GM19239 (cell line): ENCODE measurements around the gene LSM8.

DNA sequence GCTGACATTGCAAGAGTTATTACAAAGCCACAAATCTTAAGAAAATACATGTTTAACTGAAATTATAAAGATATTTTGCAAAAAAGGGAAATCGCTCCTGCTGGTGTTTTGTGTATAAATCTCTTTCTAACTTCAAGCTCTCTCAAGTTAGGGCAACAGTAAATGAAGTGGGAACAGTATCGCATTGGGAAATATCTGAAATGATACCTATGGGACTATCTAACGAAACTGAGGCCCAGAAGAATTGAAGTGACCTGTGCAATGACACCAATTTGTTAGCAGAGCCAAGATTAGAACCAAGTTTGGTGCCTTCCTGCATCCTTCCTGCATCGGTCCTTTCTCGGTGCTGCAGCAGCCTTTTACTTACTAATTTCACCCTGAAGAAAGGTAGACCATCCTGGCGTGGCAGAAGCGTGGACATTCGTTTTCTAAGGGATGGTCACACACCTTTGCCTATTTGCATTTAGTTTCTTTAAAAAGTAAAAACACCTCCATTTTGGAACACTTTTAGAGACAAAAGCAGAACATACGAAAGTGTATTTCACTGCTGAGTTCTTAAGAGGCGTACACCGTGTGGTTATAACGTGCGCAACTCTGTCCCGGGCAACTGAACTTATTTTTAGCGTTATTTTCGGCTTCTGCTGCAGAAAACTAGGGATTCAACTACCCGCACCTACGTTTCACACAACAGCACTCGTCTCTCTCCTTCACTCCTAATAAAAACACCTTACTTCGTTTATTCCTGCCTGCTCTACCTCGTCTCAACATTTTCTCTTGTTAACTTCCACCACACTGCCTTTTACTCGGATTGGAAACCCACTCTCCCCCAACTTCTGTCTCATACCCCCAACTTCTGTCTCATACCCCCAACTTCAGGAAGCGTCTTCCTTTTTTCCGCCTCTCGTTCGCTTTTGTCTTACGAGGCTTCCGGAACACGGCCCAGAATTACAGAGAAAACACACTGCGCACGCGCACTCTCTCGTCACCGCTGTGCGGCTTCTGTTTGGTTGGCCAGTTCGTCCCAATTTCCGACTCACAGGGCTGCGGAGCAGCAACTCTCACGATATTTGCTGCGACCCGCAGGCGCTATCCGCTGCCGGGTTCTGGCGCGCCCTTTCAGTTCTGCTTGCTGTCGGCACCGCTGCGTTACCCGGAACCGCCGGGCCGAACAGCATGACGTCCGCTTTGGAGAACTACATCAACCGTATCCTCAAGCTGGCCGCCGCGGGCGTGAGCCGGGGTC is at the start of gene LSM8:
Gene LSM8 (plus strand): TSS at position 1,114 of the 1,243 bp plus-strand sequence.
- RRBS = 2% methylated on average over 17 of the region's 61 CpGs

- RRBS = 3% methylated on average over 8 of the region's 23 CpGs
Observed at GRCh38 chr7:118184294-118184621, 294 bp downstream of the LSM8 start.

GRCh38 chr7:118572786-118573599 is 348.5 kb downstream of the ANKRD7 start:
- RRBS = no CpG with 5 or more reads among the region's 6 CpGs

GRCh38 chr7:120949408-120949966 is 1.1 kb upstream of the ING3 start:
- RRBS = no CpG with 5 or more reads among the region's 12 CpGs

DNA sequence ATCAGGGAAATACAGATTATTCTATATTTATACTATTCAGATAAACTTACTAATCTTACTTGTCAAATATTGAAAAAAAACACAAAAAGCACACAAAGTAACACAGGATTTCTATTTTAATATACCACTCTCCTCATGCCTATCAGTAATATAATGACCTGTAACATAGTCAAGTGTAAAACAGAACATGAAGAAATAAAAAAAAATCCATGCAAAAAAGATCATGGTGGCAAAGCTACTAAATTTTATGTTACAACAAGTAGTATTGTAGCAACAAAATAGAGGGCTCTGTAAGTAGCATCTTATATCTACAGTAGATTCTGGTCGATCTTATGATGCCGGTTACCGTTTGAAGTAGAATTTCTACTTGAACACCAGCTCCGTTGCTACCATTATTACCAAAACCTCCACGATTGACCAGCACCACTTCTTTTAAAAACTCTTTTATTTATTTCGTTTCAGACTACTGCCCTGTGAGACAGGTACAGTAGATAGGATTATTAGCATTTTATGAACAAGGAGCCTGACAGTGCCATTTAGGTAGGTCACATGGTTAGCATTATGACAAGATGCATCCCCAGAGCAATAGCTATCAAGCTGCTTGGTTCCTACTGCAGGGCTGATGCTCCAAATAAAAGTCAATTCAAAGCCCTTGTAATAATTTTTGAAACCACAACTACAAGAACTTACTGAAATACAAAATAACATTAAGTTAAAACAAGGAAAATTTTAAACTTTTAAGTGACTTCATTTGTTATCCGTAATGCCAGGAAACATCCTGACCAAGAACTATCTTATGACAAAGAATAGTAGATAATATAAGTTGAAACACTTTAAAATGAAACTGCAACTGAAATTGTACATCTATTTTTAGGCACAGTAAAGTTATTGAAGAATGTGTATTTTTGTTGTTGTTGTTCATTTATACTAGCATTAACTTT is 2.2 kb downstream of the CPED1 start:
- RRBS = no CpG with 5 or more reads among the region's 7 CpGs

DNA sequence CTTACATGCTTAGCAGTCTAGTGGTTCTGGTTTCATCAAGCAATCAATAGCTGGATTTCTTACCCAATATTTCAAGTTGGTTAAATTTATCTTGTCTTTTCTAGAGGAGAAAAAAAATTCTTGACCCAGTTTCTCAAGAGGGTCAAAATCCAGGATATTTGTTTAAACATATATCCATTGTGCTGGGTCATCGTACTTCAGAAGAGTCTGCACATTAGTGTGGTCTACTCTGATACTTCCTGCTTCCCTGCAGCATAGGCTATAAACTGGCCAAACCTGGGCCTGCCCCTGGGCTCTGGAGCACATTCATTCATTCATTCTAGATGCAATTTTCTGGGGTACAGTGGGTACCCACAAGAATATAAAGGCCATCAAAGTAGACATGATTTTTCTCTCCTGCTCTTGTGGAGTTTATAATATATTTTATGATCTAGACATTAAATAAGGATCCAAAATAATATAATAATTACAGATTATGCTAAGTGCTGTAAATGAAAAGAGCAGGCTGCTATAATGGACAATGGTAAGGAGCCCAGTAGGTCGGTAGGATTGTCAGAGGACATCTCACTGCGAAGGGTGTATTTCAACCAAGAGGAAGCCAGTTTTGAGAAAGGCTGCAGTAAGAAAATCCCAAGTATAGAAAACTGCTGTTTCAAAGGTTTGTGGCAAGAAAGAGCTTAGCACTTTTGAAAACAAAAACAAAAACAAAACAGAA is 141.9 kb upstream of the WNT16 start:
- RRBS = no CpG with 5 or more reads among the region's 3 CpGs

DNA sequence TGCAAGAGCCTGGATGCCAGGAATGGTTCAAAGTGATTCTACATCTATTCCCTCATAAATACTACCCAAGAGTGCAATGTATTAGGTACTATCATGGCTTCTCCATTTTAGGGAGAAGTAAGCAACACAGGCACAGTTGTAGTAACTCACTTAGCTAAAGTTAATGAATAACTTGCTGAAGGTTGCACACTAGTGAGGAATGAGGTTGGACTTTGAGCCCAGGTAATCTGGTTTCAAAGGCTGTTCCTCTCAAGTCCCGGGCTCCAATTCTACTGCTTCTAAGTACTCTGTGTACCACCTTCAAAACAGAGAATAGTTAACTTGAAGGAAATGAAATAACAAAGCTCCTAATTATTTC is 158.4 kb upstream of the PTPRZ1 start:
- RRBS = no CpG with 5 or more reads among the region's 1 CpG

DNA sequence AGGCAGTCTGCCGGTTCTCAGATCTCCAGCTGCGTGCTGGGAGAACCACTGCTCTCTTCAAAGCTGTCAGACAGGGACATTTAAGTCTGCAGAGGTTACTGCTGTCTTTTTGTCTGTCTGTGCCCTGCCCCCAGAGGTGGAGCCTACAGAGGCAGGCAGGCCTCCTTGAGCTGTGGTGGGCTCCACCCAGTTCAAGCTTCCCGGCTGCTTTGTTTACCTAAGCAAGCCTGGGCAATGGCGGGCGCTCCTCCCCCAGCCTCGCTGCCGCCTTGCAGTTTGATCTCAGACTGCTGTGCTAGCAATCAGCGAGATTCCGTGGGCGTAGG is 20.3 kb downstream of the FEZF1 start:
- RRBS = no CpG with 5 or more reads among the region's 10 CpGs

DNA sequence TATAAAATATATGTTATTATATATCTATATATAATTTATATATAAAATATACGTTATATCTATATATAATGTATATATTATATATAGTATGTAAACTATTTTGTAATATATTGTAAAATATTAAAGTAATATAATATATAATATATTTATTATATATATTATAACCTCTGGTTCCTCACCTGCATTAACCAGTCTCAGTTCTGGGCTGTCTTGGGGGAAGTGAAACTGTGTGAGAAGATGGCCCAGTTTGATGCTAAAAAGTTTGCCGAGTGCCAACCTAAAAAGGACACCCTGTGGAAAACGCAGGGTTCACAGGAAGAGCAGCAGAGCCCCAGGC is 104.4 kb upstream of the POT1 start:
- RRBS = no CpG with 5 or more reads among the region's 3 CpGs

DNA sequence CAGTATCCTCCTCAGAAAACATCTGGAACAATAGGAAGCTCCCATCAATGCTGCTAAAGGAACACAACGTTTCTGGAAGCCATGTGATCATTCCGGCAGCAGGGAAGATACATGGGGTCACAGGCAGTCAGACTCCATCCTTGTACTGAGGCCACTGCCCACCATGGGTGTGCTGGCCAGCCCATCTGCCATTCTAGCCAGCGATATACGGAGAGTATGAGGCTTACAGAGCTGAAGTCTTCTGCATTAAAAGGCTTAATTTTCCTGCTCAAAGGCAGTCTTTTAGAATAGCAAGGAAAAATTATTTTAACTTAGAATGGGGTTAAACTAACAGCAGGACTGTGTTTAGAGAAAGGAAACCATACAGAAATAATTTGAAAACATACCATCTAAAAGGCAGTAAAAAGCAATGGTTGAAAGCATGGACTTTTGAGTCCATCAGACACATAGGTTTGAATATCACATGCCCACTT is 25.0 kb downstream of the GRM8 start:
- RRBS = no CpG with 5 or more reads among the region's 4 CpGs

GRCh38 chr7:127346891-127348113 is 45.2 kb downstream of the ZNF800 start:
- RRBS = 2% methylated on average over 21 of the region's 81 CpGs

- RRBS = no CpG with 5 or more reads among the region's 2 CpGs
Observed at GRCh38 chr7:127371040-127371874, 21.3 kb downstream of the ZNF800 start.

DNA sequence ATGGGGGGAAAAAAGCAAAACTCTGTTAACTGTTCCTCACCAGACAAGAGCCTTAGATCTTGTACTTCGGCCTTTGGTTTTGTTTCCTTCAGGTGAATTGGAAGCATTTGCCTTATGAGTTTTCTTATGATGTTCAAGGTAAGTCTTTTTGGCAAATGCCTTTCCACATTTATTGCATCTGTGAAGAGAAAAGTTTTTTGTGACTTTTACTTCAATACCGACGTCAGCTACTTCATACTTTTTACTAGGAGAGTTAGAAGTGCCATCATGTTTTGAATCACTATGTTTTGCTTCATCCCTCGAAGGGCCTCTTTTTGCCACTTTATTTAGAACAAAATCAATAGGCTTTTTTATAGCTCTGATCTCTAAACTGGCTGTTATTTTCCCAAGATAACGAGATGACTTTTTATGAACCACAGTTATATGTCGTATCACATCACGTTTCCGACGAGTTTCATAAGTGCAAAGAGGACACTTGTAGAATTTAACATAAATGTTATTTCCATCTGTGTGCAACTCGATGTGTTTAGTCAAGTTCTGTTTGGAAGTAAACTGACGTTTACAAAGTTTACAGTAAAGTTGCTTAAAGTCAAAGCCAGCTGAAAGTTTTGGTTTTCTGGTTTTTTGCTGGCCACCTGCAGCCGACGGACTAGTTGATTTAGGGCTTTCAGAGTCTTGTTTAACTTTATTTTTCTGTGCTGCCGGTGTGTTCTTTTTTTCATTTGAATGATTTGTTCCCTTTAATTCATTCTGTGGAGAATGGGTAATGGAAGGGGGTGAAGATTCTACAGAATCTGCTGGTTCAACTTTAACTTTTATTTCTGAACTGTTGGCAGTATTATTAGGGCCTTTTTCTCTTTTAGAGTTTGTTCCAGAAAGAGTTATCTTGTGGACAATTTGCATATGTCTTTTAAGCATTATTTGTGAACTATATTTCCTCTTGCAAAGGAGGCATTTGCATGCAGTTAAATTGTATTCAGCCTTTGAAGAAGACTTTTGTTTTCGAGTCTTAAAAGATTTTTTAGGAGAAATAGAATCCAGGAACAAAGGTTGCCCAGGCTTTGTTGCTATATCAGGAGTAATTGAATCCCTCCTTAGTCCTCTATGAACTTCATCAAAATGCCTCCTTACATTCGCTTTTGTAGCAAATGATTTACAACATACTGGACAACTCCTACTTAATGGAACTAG is 18.8 kb downstream of the ZNF800 start:
- RRBS = no CpG with 5 or more reads among the region's 16 CpGs

- RRBS = no CpG with 5 or more reads among the region's 13 CpGs
Observed at GRCh38 chr7:127686536-127686955, 34.6 kb downstream of the SND1 start.

- RRBS = no CpG with 5 or more reads among the region's 6 CpGs
Observed at GRCh38 chr7:127884267-127884938, 146.8 kb downstream of the LRRC4 start.

- RRBS = no CpG with 5 or more reads among the region's 10 CpGs
Observed at GRCh38 chr7:127975802-127976576, 55.2 kb downstream of the LRRC4 start.

DNA sequence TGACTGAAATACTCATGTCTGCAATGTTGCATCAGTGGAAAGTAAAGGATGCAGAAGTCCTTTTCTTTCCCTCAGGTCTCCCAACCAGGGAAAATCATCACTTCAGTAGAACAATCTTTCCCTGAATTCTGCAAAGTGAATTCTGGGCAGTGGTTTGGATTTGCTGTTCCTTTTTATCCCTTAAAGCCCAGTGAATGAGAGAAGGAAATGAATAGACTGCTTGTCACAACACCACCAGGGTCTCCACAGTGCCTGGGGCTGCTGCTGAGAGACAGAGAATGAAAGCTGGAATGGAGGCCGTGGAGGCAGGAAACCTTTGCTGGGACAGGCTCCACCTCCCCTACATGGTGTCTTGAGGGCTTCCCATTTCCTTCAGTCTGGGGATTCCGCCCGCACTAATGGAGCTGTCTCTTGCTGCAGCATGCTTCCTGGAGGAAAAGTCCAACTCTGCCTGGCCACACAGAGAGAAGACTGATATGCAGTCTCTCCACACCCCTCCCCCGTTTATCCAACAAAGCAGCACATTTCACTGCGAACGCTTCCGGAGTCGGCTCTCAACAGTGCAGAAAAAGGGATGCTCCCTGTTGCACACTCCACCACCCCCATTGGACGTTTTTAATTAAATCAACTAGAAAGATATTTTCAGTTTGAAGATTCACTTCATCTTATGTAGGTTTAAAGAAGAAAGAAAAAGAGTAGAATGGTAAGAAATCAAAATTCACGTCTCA is 54.5 kb downstream of the LRRC4 start:
- RRBS = no CpG with 5 or more reads among the region's 10 CpGs

DNA sequence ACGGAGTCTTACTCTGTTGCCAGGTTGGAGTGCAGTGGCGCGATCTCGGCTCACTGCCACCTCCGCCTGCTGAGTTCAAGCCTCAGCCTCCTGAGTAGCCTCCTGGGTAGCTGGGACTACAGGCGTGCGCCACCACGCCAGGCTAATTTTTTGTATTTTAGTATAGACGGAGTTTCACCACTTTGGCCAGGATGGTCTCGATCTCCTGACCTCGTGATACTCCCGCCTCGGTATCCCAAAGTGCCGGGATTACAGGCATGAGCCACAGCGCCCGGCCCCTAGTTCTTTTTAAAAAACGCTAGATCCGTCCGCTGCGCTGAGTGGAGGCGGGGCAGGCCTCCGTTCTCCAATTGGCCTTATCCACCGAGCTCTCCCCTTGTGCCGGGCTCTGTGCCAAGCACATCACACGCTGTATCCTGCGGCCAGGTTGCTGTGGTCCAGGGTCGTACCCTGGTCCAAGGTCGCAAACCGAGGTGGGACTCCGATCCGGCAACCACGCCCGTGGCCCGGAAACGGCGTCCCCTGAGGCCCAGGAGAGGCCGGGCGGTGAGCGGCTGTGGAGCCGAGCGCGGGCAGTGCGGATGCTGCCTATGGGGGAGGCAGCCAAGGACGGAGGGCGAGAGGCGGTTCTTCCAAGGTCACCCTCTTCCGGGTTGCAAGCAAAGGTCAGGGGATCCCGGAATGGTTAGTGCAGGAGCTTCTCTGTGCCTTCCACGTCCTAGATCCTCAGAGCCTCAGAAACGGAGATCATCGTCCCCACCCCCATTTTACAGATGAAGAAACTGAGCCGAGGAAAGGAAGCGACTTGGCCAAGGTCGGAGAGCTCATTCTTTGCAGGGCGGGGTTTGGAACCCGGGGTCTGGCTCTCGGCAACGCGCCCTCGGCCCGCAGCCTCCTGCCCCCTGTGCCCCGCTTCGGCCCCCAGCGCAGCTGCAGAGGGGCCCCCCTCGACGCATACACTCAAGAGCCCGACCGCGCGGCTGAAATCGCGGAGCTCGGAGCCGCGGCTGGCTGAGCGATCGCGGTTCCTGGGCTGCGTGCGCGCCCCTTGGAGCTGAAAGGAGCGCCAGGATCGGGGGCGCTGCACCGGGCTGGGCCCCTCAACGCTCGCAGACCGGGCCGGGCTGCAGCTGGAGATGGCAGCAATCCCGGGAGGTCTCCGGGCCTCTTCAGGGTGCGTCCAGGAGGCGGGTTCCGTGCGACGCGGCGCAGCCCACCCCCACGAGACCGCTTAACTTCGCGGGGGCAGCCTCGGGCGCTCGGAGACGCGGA is 72.4 kb upstream of the LRRC4 start:
- RRBS = 19% methylated on average over 9 of the region's 107 CpGs

DNA sequence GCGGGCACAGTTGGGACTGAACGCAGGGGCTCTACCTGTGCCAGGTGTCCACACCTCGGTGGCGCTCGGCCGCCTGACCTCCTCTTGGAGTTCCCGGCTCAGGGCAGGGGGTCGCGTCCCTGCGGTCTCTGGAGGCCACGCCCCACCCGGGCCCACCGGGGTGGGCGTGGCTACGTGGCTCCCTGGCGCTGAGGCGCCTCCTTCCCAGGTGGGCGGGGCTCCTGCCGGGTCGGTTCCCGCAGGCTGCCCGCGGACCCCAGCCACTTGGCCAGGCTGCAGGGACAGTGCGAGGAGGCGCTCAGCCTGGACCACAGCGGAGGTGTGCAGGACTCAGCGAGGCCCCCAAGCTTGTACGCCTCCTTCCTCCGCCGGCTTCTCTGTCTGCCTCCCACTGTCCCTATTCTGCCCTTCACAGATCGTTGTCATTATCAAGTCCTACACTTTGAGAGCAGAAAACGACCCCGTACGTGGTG is 39.8 kb upstream of the LEP start:
- RRBS = 10% methylated on average over 18 of the region's 34 CpGs